Epidermal melanocyte (primary cell): ENCODE data around the gene TMEM126B.

DNA sequence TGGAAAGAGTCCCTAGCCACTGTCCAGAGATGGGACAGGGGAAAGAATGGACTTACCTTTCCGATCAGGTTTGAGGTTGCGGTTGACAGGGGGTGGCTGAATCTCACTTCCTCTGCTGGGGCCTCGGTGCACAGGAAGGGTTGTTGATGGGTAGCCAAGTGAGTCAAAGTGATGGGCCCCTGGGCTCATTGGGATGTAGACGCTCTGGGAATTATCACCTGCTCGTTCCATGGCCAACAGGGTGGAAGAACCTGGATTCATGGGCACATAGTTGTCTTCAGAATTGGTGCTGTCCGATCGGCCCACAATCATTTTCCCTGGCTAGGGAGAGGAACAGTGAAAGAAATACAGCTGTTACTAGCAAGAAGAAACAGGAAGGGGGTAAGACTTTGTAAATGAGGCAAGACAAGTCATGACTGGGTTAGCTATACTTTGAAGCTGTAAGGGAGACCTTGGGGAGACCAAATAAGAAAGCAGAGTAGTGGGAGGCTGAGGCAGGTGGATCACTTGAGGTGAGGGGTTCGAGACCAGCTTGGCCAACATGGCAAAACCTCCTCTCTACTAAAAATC, 34.7 kb downstream of the USP35 start:
- RRBS, result no CpG with 5 or more reads among the region's 8 CpGs

GRCh38 chr11:78330529-78330846, 87.1 kb downstream of the GAB2 start:
- RRBS, result no CpG with 5 or more reads among the region's 3 CpGs

- RRBS, result no CpG with 5 or more reads among the region's 10 CpGs
Observed at GRCh38 chr11:78349928-78350978, 67.4 kb downstream of the GAB2 start.

- RRBS, result no CpG with 5 or more reads among the region's 7 CpGs
Observed at GRCh38 chr11:78352231-78352904, 65.3 kb downstream of the GAB2 start.

- RRBS, result no CpG with 5 or more reads among the region's 2 CpGs
Observed at GRCh38 chr11:78363919-78364533, 53.6 kb downstream of the GAB2 start.

DNA sequence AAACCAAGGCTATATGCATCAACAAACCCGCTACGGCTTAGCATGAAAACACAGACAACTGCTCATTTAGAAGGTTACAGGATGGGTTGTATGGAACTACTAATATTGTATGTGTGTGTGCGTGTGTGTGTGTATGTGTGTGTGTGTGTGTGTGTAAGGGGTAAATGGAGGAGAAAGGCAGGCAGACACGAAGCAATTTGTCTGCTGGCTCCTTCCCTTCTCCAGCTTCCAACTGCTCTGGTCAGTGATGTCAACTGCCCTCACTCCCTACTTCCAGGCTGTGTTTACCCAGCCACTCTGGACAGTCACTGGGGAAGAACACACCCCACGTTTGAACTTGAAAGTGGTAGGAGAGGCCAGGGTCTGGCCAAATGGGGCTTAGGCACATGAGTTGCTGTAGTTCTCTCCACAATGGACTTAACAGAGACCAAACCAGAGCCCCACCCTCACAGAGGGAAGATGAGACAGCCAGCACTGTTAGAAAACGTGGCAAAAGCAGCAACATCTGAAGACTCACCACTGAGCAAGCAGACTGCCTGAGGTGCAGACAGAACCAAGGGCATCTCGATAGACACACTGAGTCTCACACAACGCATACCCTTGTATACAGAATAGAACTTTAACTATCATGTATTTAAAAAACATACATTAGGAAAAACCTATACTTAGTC, 46.9 kb downstream of the GAB2 start:
- RRBS, result no CpG with 5 or more reads among the region's 8 CpGs

- RRBS, result no CpG with 5 or more reads among the region's 18 CpGs
Observed at GRCh38 chr11:78683017-78683490, 108.4 kb upstream of the NARS2 start.

DNA sequence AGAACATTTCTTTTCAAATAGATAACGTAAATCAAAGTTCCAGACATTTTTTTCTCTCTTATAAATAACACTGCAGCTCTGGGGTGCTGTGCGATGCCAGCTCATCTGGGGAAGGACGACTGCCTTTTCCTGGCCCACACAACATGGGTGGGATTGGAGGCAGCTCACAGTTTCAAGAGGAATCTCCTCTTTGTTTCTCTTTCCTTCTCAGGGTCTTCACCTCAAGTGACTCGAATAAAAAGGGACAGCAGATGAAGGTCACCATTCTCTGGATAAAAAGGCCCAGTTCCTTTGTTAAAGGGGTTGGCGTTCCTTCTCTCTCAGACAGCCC, 235.6 kb upstream of the NARS2 start:
- RRBS, result no CpG with 5 or more reads among the region's 5 CpGs

- RRBS, result no CpG with 5 or more reads among the region's 4 CpGs
Observed at GRCh38 chr11:79548383-79548666, 107.5 kb upstream of the TENM4 start.

DNA sequence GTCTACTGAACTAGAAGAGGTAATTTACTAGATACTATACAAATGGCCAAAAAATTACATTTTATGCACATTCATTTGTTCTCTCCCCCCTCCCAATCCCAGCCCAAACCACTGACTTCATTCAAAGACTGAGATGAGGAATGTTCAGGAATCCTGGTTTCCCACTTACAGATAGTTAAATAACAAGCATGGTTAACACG, 1387.8 kb upstream of the TENM4 start:
- RRBS, result no CpG with 5 or more reads among the region's 1 CpG

- RRBS, result no CpG with 5 or more reads among the region's 2 CpGs
Observed at GRCh38 chr11:82898635-82898996, 1.6 kb downstream of the PRCP start.

DNA sequence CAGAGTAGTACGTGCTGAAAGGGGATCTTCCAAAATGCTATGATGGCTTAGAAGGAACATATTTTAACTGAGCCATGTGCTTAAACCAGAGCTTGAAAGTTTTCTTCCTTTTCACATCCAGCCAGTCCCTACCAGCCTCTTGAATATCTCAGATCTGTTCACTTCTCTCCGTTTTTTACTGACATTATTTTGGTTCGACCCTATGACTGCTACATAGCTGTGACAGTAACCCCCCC, 539 bp downstream of the DDIAS start:
- RRBS, result no CpG with 5 or more reads among the region's 3 CpGs

- RRBS, result no CpG with 5 or more reads among the region's 4 CpGs
Observed at GRCh38 chr11:82994433-82995056, 77.2 kb downstream of the RAB30 start.

GRCh38 chr11:83007765-83008444, 63.8 kb downstream of the RAB30 start:
- RRBS, result 33% methylated on average over 3 of the region's 7 CpGs

DNA sequence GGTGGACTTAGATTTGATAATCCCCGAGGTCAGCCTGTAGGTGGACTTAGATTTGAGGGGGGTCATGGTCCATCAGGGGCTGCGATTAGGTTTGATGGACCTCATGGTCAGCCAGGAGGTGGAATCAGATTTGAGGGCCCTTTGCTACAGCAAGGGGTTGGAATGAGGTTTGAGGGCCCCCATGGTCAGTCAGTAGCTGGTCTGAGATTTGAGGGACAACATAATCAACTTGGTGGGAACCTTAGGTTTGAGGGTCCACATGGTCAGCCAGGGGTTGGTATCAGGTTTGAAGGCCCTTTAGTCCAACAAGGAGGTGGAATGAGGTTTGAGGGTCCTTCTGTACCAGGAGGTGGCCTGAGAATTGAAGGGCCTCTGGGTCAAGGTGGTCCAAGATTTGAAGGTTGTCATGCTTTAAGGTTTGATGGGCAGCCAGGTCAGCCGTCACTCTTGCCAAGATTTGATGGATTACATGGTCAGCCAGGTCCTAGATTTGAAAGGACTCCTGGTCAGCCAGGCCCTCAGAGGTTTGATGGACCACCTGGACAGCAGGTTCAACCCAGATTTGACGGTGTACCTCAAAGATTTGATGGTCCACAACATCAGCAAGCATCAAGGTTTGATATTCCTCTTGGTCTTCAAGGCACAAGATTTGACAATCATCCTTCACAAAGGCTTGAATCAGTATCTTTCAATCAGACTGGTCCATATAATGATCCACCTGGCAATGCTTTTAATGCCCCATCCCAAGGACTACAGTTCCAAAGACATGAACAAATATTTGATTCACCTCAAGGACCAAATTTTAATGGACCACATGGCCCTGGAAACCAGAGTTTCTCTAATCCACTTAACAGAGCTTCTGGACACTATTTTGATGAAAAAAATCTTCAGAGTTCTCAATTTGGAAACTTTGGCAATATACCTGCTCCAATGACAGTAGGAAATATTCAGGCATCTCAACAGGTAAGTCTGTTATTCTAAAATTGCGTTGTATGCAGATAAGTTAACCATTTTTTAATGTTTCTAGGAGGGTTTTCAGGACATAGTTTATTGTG, 12.4 kb downstream of the PCF11 start:
- RRBS, result no CpG with 5 or more reads among the region's 5 CpGs

- RRBS, result no CpG with 5 or more reads among the region's 3 CpGs
Observed at GRCh38 chr11:83284865-83285150, 1.4 kb downstream of the CCDC90B start.

DNA sequence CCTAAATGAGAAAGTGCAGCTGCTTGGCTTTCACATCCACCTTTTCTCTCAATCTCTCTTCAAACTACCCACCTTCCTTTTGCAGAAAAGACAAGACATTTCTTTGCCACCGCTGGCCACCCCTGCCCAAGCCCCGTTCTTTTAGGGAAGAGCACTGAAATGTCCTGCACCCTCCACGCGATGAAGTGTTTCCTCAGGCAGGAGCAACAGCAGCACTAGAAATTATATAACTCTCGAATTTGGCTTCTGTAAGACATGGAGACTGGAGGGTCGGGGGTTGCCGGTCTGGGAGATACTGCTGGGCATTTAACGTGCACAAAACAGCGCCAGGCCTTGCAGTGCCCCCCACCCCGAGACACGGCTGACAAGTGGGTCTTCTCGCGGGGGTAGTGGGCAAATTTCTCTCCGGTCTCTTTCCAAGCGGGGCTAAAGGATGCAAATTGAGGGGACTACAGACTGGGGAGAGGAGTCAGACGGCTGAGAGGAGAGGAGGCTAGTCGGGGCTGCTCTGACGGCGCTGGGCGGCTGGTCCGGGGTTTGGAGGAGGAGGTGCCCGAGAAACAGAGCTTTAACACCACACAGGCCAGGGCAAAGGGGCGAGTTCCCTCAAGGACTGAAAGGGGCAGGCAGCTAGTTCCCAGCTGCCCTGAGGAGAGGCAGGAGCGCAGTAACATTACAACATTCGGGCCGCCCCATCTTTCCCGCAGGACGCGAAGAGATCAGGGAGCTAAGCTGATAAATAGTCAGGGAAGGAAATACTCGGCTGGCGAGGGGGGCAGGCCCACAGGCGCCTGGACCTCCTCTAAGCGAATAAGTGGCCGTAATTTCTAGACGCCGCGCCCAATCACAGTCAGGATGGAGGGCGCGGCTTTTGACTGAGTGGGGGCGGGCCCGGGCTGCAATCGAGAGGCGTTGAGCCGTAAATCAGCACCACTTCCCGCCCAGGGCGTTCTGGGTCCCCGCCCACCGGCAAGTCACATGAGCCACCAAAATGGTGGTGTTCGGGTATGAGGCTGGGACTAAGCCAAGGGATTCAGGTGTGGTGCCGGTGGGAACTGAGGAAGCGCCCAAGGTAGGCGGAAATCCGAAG, at the start of gene TMEM126B:
Gene TMEM126B, plus strand, starts transcription at position 977 of the 1,090 bp plus-strand sequence.
- RRBS, result 4% methylated on average over 9 of the region's 53 CpGs

GRCh38 chr11:85628707-85629735, 628 bp downstream of the TMEM126B start:
- RRBS, result no CpG with 5 or more reads among the region's 15 CpGs